ENCODE measurements around the gene ARID4B.

DNA sequence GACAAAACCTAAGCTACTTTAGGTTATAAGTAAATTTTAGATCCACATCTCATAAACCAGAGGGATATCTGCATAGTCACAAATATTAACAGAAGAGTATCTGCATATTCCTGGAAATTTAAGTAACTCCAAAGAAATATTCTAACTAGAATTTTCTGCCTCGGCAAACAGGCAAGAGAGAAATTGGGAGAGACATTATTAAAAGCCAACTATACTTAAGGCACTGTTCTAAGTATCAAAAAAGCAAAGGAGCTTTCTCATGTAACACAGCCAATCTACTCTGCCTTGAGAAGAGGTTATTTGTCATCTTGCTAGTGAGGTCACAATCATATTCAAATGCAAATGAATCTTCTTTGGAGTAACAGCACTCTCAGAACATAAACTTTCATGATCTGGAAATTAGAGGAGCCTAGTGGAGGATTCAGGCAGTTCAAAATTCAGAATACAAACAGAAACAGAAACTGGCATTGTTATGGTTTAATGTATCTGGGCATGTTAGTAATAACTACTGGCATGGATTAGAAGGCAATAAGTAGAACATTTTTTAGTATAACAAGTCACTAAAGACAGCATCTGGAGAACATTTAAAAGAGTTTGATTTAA lies 57.4 kb downstream of the ARID4B start:
- RRBS: no CpG with 5 or more reads among the region's 1 CpG

DNA sequence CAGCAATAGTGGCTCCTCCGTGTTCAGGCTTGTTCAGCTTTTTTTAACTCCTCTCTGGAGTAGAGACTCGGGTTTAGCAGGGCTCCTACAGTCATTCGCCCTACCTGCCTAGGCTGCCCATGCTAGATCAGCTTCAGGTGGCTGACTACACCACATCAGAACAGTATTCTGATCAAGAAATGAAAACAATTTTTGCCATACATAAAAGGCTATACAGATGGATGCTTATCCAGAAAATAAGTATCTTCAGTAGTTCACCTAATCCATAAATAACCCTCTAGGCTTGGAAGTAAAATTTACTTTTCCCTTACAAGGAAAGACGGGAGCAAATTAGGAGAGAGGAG lies 14.6 kb downstream of the ARID4B start:
- RRBS: no CpG with 5 or more reads among the region's 4 CpGs

GRCh38 chr1:235327765-235328383 lies at the start of gene ARID4B:
Gene ARID4B (minus strand): TSS chr1:235328179.
- RRBS: 1% methylated on average over 28 of the region's 43 CpGs

DNA sequence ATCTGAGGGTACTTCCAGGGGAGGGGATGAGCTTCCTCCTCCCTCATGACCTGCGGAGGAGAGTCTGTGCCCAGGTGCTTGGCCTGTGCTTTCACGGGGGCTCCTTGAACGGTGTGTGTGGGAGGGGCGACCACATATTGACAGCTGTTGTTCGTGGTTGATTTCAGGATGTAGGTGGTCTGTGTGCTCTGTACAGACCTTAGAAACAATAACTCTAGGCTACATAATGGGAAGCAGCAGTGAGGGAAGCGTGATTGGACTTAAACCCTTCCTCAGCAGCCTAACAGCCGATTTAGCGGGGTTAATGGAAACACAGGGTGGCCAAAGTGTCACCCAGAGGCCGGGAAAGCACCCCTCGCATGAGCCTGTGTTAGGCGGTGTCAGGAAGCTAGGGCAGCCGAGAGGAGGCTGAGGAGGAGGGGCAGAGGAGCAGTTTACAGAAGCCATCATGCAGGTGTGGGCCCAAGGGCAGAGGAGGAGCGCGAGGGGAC lies 56.0 kb downstream of the TBCE start:
- RRBS: no CpG with 5 or more reads among the region's 14 CpGs

DNA sequence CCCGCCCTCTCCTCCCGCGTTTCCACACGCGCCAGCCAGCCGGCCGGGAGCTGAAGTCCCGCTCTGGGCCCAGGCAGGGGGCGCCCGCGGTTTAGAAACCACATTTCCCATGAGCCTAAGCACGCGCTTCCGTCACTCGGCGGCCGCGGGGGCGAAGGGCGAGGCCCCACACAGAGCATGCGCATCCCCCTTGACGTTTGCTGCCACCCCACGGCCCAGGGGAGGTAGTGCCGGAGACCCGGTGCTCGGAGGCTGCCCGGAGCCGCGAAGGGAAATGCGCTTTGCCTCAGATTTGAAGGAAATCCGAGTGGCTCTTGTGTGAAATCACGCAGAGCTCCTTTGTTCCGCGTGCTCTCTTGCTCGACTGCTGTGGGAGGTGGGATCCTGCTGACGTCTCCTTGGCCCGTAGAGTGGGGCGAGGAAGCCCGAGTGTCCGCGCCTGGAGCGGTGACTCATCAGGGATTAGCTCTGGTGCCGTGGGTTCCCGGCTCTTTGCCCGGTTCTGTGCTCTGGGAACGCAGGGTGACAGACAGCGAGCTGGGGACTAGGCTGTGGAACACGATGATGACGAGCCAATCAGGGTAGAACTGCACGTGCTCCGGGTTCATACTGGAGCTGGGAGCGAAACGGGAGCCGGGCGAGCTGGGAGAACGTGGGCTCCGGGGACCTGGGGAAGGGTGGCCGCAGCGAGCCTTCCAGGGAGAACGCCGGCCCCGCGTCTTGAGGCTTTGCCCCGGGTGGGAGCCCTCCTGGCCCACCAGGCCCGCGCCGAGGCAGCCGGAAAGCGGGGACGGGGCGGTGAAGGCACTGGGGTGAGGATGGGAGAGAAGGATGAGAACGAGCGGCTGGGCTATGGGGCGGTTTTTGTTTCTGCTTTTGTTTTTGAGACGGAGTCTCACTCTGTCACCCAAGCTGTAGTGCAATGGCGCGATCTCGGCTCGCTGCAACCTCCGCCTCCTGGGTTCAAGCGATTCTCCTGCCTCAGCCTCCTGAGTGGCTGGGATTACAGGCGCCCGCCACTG lies 581 bp upstream of the B3GALNT2 start:
- RRBS: 2% methylated on average over 16 of the region's 83 CpGs

DNA sequence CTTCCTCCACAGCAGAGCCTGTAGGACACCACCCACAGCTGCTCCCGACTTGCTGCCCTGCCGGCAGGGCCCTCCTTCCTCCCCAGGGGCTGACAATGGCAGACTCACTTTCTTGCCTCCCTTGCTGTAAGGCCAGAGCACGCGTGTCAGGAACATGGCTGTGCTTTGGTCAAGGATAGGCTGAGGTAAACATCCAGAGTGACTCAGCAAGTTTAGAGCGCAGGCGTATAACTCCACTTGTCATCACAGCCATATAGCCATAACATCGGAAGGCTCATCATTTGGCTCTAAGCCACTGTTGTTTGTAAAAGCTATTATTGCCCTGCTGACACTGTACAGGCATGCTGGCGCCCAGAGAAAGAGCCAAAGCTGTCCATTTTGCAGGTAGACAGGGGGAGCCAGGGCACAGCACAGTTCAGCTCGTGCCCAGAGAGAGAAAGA lies 60.7 kb downstream of the GNG4 start:
- RRBS: no CpG with 5 or more reads among the region's 9 CpGs

DNA sequence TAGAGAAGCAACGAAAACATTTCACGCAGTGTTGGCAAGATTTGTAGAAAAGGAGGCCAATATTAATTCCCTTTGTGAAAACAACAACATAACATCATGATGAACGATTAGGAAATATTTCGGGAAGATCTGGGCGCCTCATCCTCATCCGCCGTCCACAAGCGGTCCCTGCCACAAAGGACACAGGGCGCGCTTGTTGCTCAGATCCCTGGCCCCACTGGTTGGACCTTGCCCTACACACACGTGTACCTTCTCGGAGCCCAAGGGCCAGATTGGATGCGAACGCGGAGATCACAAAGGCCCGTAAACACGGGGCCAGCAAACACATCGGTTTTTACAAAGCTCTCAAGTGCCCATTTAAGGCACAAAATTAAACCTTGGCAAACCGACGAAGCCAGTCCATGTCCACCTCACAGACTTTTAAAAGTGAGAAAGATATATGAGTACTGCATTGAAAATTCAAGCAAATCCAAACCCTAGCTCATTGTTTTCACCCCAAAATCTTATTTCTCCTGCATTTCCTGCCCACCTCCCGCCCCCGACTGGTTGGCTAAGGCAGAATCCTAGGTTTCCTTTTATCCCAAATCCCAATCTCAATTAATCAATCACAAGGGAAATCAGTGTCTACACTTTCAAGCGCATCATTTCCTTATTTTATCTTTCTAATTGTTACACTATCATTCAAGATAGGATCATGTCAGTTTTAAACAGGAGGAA lies 1.5 kb upstream of the GNG4 start:
- RRBS: no CpG with 5 or more reads among the region's 23 CpGs

DNA sequence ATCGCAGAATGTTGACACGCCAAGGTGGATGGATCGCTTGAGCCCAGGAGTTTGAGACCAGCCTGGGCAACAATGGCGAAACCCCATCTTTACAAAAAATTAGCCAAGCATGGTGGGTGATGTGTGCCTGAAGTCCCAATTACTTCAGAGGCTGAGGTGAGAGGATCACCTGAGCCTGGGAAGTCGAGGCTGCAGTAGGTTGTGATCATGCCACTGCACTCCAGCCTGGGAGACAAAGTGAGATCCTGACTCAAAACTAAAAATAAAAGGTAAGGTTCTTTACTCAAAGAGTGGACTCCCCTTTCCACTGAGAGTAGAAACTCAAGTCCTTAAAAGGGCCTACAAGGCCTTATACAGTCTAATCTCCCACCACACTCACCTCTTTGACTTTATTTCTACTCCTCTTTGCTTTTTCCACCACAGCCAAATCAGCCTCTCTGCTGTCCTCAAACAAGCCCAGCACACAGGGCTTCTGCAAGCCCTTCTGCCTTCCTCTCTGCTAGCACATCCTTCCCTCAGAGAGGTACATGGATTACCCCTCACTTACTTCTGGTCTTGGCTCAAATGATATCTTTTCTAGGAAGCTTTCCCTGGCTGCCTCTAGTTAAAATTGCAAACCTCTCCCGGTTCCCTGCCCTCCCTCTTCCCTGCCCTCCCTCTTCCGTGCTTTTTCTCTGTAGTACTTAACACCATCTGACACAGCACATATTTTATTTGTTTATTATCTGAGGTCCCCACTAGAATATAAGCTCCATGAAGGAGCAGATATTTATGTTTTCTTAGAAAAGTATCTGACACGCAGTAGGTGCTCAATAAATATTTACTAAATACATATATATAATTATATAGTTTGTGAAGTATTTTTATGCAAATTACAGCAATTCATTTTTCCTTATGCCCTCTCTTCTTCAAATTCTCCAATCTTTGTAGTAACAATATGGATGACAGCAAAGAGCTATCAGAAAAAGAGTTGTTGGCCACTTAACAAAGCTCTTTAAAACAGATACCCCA lies 1.7 kb downstream of the LYST start:
- RRBS: no CpG with 5 or more reads among the region's 8 CpGs

- RRBS: no CpG with 5 or more reads among the region's 17 CpGs
Observed at GRCh38 chr1:235935480-235936214, 68.9 kb upstream of the LYST start.

DNA sequence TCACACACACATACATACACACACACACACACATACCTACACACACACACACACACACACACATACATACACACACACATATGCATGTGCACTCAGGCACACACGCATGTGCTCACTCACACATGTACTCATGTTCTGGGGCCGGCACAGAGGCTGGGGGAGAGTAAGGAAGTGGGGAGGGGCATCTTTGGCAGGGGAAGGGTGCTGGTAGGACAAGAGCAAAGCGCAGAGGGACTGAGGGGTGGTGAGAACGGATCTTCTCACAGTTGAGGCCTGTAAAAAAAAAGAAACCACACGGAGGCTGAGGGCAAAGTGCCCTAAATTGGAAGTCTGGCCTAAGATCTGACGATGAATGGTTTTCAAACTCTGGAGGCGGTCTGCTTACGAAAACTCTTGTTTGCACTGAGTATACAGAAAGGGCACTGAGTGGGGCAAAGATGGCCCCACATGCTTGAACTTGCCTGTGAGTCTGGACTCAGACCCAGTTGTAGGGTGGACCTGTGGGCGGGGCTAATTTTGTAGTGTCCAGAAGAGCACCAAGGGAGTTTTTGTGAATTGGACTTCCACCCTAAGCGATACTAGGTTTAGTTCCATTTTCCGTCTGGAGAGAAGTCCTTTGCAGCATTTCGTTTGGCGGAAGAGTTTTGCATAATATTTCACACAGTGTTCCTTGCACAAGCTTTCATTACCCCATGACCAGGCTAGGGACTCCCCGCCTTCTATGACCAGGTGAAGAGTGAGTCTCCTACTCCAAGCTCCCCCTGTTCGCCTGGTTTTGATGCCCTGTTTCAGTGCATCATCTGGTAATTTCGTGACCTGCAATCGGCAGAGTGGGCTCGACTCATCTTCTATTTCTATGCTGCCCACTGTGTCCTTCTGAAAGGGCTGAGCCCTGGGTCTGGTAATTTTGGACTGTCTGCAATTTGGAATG lies 79.3 kb upstream of the LYST start:
- RRBS: no CpG with 5 or more reads among the region's 18 CpGs

- RRBS: no CpG with 5 or more reads among the region's 8 CpGs
Observed at GRCh38 chr1:236015874-236016670, 48.8 kb downstream of the NID1 start.

DNA sequence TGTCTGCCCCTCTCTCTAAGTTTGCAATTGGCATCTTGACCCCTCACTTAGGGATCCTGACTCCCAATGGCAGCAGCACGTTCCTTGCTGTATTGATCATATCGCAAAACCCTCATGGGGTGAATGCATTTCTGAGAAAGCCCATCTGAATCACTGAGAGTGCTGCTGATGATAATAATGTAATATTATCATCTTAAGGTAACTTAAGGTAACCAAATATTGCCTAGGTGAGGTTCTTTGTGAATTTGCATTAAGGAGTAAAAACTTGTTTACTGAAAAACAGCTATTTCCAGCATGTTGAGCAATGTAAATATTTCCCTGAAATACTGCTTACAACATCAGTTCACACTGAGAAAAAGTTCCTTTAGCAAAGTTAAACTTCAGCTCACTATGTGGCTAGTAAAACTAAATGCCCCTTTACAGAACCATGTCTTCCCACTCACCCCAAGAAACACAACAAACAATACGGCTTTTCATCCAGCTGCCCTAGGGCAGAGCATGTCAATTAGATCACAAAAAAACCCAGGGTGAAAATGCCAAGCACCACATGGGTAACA lies 6.9 kb downstream of the NID1 start:
- RRBS: no CpG with 5 or more reads among the region's 3 CpGs

- RRBS: no CpG with 5 or more reads among the region's 6 CpGs
Observed at GRCh38 chr1:236058908-236059611, 5.8 kb downstream of the NID1 start.

DNA sequence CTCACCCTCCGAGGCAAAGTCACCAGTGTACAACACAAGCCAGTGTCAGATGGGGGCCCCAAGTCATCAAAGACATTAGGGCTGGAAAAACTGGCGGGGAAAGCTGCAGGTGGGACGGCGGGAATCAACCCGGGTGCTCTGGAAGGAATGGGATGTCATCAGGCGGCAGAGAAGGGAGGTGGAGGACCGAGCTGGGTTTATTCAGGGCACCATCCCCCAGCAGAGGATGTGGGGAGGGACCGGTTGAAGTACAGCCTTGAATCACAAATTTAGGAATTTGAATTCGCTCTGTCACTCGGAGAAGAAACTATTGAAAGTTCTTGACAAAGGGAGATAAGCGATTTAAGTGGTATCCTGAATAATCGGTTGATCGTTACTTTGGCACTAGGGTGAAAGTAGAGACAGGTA lies 785 bp upstream of the NID1 start:
- RRBS: 17% methylated on average over 3 of the region's 13 CpGs

GRCh38 chr1:236143418-236144035 lies 1.2 kb downstream of the GPR137B start:
- RRBS: 4% methylated on average over 3 of the region's 17 CpGs

DNA sequence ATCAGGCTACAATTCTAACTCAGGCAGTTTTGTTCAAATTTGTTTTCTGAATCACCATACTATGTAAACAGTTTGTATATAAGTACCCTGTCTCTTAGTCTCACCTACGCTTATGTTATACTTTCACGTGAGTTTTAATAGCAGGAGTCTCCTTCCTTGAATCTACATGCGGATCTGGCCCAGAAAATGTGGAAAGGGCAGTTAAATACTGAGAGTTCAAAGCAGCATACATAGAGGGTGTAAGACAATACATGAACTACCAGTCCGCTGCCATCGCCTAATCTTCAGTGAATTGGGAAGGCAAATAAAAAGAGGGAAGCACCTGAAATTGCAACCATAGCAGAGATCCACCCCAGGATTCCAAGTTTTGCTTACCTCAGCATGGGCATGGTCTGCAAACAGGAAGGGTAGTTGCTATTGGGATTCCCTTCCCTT lies 64.0 kb downstream of the GPR137B start:
- RRBS: no CpG with 5 or more reads among the region's 5 CpGs

GRCh38 chr1:236502919-236503671 lies 20.7 kb upstream of the LGALS8 start:
- RRBS: no CpG with 5 or more reads among the region's 15 CpGs

DNA sequence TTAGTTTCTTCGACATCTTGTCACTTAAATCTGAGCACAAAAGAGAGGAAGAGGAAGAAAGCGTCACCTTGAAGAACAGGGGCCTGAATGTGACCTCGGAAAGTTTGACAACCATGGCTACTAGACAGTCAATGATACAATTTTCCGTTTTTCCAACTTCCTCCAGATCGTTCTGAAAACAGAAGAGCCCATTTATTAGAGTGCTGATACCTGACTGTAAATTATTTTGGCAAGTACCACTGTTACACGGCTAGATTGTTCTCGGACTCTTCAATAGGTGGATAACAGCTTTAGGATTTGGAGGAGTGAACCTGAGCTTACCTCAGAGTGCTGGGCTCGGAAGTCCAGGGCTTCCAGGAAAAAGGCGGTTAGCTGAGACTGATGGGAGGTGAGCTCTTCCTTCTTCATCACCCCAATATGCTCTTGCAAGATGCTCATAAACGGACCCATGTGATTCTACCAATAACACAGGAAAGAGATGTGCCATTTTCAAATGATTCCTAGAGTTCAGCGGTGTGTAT lies 31.8 kb downstream of the LGALS8 start:
- RRBS: no CpG with 5 or more reads among the region's 11 CpGs

DNA sequence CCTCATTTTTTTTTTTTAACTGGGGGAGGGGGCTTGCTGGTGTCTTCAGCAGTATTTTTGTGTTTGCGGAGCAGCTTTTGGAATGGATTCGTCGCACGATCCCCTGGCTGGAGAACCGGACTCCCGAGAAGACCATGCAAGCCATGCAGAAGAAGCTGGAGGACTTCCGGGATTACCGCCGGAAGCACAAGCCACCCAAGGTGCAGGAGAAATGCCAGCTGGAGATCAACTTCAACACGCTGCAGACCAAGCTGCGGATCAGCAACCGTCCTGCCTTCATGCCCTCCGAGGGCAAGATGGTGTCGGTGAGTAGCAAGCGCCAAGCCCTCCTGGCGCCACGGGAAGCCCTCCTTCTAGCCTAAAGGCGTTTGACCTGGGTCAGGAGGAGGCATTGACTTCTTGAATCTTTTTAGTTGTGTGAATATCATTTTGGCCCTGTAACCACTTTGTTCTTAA lies 53.0 kb downstream of the ACTN2 start:
- RRBS: 39% methylated on average over 2 of the region's 18 CpGs